Tongue (tissue), 2 donors: ENCODE measurements around the genes SP110 and CAB39.

- RAMPAGE, long total RNA = no peak
Observed at GRCh38 chr2:227546977-227547469, 51.7 kb upstream of the SCYGR2 start.

- RAMPAGE, long total RNA = no peak
Observed at GRCh38 chr2:227817791-227818699, 4.4 kb downstream of the CCL20 start.

- RAMPAGE, long total RNA = no peak
Observed at GRCh38 chr2:228466430-228466894, 285.0 kb upstream of the SPHKAP start.

DNA sequence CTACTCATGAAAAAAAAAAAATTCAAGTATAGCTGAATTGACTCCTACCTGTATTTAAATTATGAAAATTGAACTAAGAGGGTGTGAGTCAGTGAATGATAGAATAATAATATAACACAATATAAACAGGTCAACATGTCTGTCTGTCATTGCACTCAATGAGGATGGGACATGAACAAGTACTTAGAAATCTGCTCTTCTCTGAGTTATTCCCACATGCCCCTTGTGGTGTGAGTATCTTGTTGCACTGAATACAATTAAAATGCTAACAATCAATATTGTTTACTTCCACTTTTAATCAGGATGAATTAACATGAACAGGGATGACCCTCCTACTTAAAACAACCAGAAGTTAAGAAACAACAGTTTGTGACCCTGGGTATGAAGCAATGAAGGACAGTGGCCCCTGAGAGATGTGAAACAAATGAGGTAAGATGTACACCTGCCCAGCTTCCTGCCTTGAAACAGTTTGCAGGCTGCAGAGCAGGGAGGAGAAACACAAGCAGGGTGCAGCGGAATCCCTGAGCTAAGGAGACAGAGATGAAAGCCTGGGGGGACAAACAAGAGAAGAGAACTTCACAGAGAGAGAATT is 106.7 kb downstream of the PID1 start:
- RAMPAGE, long total RNA = no peak

- RAMPAGE, long total RNA = no peak
Observed at GRCh38 chr2:229182715-229183340, 88.3 kb downstream of the PID1 start.

DNA sequence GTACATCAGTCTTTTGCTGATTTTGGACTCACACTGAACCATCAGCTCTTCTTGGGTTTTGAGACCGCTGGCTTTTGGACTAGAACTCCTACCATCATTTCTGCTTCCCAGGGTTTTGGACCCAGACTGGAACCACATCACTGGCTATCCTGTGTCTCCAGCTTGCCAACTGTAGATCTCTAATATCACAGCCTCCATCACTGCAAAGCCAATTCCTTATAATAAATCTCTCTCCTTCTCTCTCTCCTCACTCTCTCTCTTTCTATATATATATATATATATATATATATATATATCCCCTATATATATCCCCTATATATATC is 87.5 kb downstream of the PID1 start:
- RAMPAGE, long total RNA = no peak

GRCh38 chr2:229198532-229199677 is 72.2 kb downstream of the PID1 start:
- RAMPAGE, long total RNA = no peak

DNA sequence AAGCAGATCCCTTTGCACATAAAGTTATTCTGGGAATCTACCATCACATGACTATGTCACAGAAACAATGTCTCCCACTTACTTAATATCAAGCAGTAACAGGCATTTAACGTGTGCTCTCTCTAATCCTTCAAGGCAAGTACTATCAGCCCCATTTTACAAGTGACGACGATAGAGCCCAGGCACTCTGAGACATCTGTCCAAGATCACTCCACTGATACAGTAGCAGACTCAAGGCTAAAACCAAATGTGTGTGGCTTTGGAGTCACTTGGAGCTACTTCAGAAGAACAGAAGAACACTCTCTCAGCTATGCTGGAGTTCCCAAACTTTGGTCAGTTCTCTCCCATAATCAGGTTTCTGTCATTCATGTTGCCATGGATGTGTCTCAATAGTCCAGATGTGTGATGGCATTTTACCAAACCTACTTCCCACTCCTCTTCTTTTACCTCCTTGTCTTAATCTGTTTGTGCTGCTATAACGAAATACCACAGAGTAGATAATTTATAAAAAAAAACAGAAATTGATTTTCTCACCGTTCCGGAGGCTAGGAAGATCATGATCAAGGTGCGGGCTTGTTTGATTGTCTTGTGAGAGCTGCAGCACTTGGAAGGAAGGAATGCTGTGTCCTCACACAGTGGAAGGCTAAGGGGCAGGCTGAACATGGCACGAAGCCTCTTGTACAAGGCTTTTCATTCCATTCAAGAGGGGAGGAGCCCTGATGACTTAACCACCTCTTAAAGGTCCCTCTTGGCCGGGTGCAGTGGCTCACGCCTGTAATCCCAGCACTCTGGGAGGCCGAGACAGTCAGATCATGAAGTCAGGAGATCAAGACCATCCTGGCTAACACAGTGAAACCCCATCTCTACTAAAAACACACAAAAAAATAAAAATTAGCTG is 39.4 kb downstream of the PID1 start:
- RAMPAGE, long total RNA = no peak

DNA sequence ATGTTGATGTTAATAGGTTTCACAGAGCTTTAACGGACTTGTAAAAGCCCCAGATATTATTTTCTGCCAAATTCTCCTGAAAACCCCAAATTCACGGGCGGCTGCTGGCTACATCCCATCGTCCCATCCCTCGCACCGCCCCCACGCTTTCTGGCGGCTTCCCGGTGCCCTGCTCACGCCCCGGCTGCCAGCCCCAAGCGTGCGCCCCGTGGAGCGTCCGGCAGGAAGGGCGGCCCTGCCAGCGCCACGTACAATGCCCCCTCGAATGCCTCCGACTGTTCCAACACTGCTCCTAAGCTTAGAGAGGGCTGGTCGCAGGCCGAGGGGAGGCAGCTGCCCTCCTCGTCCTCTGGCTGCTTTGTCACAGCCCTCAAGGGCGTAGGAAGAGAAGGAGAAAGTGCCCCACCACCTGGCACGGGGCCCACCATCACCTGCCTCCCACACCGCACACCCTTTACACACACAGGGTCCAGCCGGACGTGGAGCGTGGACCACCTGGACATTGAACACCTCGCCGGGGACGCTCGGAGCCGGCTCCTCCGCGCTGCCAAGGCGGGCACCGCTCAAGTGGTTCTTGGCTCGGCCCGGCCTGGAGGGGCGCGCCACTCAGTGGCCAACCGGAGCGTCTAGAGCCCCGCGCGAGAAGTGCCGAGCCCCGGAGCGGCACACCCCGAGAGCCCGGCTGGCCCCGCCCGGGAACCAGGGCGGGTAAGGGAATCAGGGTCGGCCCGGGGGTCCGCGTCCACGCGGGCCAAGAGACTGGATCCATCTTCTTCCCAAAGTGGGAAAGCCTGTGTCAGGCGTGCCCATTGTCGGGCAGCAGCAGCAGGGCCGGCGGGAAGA is 881 bp downstream of the DNER start:
- RAMPAGE, long total RNA = no peak

DNA sequence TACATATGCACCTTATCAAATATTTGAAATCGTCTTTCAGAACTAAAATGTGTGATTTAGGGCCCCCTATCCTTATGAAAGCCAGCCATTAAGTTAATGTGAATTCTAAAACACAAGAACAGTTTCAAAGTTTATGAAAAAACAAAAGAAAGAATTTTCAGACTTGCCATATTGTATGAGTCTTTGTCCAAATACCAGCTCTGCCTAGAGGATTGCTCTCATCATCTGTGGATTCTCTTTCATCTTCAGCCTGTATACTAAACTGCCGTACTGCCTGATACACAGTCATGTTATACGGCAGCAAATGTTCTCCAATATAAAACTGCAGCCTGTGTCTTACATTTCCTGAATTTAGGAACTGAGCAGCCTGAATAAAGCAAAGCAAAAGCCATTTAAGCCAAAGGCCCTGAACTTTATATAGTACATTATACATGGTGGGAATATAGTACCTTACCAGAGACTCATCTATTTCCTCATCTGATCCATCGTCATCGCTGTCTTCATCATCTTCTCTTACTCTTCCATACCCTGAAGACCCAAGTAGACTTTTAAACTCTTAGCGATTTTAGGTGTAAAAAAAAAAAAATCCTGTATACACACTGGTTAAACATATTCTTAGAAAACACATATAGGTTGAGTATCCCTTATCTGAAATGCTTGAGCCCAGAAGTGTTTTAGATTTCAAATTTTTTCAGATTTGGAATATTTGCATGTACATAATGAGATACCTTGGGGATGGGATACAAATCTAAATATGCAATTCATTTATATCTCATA is 77.5 kb upstream of the DNER start:
- RAMPAGE, long total RNA = no peak

DNA sequence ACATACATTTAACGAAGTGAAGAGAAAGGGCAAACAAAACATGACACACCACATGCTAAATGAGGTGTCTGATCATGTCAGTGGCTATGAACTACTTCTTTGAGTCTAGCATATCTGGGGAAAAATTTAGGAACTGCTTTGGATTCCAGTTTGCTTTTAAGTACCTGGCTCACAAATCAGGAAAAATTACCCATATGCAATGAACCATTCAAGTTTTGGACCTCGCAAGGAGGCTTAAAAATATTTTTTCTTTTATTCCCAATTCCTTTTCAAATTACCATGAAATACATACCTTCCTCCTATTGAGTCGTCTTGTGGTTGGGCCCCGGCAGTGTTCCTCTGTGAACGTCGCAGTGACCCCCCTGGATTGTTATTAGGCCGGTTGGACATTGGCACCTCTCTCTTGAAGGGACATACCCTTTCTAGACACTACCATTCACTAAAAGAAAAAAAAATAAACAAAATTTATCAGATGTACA is 42.1 kb downstream of the TRIP12 start:
- RAMPAGE, long total RNA = no peak

DNA sequence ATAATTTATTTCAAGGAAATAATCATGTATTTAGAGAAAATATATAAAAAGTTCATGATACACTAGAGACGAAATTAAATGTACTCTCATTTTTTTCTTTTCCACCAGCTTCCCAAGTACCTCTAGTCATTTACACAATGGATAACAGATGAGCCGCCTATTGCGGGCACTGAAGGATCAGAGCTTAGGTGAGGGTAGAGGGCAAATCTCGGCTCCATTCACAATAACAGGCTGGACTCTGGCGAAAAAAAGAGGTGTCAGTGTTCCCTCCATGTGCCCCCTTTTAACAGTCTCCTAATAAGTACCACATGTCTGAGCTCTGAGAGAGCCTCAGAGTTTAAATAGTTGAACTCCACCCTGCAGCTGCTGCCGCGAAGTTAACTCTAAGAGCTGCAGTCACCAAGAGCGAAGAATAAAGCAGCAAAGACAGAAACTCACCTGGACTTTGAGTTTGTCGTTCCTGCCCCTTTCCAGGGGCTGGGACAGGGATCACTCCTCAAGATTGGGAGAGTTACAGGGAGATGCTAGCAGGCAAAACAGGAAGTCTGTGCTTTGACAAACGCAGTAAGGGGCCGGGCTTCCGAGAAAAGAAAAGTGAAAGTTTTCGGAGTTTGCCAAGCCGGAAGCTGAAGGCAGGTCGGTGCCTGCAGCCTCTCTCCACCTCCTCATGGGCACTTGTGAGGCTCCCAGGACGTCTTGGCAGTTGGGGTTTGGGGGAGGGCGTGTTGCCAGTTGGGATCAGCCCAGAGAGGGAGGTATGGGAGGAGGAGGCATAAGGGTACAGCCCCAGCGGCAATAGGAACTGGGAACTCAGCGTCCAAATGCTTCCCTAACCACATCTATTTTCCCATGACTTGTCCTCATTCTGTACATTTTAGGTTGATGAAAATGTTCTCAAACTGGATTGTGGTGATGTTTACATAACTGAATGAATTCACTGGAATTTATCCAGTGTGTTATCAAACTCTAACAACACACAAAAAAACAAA is at the start of gene SP110:
SP110 (minus strand) TSS at position 549 of the 989 bp plus-strand sequence.
- RAMPAGE, long total RNA = no peak

DNA sequence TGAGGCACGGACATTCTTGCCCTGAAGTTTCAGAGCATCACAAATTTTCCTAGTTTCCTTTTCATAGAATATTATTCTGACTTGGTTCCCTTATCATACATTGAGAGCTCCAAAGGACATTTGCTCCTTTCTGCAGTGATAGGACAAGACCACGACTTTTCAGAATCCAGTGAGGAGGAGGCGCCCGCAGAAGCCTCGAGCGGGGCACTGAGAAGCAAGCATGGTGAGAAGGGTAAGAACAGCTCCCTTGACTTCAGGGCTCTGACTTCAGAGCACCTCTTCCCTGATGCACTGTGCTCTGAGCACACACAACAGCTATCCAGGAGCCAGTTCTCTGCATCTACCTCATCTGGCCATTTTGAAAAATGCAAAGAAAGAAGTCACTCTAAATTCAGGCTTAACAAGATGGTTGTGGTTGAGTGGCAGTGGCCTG is 51.0 kb downstream of the SP100 start:
- RAMPAGE, long total RNA = no peak

DNA sequence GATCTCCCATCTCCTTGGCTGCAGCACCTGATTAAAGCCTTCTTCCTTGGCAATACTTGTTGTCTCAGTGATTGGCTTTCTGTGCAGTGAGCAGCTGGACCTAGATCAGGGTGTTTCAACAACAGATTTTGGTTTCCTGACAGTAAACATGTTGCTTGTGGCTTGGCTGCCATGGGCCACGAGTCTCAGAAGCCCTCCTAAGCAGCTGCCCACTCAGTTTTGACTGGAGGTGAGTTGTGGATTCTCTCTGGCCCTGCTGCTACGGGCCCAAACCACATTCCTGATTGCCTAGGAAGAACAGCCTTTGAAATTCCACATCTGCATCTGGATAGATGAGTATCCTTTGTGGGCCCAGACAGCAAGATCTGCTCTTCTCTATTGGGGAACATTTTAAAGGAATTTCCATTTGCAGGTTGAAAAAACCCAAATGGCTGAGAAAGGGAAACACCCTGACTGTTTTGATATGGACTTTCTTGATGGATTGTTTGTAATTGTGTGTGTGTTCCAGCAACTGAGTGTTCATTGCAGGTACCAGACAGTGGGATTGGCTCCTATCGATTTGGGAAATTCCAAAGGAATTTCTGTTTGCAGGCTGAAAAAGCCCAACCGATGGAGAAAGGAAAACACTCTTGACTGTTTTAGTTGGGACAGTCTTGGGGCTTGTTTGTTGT is 105.7 kb downstream of the SP100 start:
- RAMPAGE, long total RNA = no peak

DNA sequence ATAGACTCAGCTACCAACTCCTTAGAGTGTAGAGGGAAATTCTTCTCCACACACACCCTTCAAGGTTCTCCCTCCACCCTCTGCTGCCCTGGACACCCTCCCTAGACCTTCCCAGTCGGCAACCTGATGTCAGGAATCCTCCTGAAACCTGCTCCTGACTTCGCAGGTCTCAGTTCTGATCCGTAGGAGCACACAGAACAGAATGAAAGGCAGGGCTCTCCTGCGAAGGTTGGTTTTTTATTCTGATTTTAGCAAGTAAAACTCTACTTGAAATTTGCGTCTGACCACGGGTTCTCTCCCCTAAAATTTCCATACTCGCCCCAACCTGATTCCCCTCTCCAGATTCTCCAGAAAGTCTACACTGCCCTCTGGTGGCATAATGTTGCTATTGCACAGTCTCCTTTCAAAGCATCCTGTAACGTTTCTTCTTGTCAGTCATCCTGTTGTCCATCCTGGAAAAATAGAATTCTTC is 101.4 kb upstream of the CAB39 start:
- RAMPAGE, long total RNA = no peak

DNA sequence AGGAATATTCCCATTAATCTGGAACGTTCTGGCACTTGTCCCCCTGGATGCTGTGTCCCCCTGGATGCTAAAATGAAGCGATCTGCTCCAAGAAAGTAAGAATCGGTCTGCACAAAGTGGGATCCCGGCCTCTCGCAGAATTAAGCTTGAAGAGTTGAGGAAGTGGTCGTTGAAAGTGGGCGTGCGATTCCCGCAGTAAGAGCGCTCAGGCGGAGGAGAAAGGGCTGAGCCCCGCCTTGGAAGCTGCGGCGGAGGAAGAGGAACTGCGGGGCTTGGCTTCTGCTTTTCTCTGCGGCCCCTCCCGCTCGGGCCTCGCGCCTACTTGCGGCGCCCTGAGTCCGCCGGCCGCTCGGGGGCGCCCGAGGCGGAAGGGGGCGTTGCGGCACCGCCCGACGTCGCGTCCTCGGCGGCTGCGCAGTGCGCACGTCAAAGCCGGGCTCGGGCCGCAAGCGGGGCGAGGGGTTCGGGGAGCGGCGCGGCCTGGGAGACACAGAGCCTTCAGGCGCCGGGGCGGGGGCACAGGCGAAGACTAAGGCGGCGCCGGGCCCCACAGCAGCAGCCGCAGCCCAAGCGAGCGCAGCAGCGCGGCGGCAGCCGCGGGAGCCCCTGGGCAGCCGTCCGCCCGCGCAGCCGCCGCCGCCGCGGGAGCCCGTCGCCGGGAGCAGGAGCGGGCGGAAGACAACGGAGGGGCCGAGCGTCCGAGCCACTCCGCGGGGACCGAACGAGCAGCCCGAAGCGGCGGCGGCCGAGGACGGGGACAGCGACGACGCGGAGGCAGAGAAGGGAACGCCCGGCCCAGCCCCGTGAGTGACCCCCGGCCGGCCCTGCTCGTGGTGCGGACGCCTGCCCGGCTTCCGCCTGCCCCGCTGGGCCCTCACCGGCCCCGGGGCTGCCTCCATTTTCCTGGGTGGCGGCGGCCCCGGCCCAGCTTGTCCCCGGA is at the start of gene CAB39:
CAB39 (plus strand) TSS at position 415 of the 940 bp plus-strand sequence.
- RAMPAGE, long total RNA = no peak

GRCh38 chr2:230770719-230771314 is 58.2 kb downstream of the CAB39 start:
- RAMPAGE, long total RNA = no peak

- RAMPAGE, long total RNA = no peak
Observed at GRCh38 chr2:230818211-230819127, 46.3 kb upstream of the ITM2C start.

- RAMPAGE, long total RNA = no peak
Observed at GRCh38 chr2:230957261-230957664, 32.2 kb upstream of the GPR55 start.

- RAMPAGE, long total RNA = no peak
Observed at GRCh38 chr2:231034308-231034722, 3.0 kb upstream of the C2orf72 start.